Retinal pigment epithelial cell (primary cell): ENCODE measurements around the gene MRPL12.

GRCh38 chr17:81025267-81025791 lies 9.6 kb upstream of the BAIAP2 start:
- RRBS, result no CpG with 5 or more reads among the region's 16 CpGs

- RRBS, result no CpG with 5 or more reads among the region's 33 CpGs
These were observed 864 bp downstream of the BAIAP2 start for GRCh38 chr17:81035773-81036257.

DNA sequence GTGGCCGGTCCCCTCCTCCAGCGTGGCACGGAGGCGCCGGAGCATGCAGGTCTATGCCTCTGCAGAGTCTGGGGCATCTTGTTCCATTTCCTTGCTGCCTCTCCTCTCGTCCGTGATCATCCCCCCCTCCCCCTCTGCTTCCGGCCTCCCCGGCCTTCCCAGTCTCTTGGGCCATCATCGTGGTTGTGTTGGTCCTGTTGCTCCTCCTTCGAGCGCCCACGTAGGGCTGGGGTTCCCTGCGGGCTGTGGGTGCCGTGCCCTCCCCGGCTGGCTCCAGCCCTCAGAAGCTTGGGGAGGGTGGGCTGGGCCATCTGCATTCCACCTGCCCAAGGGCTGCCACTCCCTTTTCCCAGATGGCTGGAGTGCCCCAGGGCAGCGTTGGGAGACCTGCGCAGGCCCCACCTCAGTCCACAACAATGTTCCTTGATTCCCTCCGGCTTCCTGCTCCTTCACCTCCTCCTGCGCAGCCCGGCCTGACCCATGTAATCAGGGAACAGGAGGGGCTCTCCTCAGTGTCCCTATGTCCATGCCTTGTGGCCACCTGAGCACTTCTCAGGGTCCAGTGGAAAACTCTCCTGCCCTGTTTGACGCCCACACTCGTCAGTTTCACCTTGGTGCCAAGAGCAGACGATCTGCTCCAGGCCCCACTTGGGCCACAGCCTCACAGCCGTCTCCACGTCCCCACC lies 37.0 kb downstream of the BAIAP2 start:
- RRBS, result 33% methylated on average over 11 of the region's 26 CpGs

- RRBS, result 8% methylated on average over 9 of the region's 37 CpGs
These were observed 48.1 kb downstream of the BAIAP2 start for GRCh38 chr17:81082715-81083710.

DNA sequence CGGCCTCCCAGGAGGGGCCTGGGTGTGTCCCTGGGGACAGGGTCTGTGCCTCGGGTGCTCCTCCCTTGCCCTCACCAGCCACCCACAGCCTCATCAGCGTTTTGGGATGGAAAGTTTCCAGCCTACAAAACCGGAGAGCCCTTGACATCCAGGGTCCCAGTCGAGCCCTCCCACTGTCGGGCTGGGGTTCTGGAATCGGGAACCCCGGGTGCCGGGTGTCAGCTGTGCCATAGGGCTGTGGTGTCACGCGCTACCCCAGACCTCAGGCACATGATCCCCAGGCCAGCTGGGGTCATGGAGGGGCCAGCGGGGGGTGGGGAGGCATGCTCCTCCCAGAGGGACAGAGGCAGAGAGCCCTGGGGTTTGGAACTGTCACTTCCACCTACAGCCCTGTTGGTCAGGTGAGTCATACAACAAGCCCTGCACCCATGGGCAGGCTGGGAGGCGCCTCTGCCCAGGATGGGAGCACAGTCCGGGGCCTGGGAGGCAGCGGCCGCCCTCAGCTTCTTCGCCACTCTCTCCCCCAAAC lies 62.9 kb downstream of the BAIAP2 start:
- RRBS, result 4% methylated on average over 5 of the region's 17 CpGs

DNA sequence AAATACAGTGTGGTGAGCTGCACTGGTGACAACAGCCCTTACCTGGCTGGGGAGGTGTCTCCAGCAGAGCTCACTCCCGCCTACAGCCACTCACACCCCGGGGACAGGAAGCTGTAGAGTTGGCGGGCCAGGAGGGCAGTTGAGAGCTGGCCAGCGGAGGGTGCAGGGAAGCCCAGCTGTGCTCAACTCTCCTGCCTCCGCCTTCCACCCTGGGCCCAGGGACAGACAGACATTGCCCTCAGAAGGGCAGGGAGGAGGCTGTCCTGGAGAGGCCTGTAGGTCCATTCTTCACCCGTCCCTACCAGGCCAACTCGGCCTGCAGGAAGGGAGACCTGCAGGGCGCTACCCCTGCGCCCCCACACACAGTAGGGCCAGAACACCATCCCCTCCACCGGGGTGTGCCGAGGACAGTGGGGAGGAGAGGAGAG lies 48.5 kb upstream of the PVALEF start:
- RRBS, result no CpG with 5 or more reads among the region's 11 CpGs

DNA sequence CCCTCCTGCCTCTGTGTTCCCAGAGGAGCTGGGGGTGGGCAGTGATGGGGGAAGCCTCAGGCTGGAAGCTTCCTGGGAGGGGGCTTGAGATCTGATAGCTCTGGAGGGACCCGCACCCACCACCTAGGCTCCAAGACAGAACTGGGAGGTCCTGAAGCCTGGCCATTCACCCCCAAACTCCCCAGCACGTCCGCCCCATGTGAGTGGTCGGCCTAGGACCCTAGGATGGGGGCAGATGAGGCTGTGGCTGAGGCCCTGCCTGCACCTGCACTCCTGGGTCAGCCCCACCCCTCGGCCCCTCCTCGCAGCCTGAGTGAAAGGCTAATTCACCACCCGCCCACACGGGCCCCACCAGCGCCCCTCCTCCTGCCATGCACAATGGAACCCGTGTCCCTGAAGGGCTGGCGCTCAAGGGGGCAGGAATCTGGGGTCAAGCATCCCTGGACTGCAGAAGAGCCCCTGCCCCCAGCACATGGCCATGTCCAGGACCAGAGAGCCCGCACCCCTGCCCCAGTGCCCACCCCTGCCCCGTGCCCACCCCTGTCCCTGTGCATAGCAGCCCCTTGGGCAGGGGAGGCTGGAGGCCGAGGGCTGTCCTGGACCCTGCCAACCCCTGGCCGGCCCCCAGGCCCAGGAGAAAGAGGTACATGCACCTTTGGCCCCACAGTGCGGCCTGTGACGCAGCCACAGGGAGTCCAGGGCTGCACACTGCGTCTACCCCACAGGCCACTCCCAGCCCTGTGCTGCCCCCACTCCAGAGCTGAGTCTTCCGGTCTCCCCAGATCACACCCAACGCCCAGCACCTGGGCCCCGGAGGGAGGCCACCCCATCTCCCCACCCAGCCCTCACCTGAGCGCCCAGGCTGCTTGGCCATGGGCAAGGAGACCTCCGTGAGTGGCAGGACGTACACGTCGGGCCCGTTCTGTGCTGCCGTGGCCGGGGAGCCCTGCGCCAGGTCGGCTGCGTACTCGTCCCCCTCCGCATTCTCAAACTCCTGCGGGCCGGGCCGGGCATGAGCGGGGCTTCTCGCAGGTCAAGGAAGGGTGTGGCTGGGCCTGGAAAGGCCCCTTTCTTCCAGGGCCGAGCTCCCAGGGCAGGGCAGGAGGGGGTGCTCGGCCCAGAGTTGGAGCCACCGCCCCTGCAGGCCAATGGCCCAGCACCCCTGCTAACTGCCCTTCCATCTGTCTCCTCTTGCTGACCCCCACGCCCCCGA lies 34.7 kb upstream of the PVALEF start:
- RRBS, result 76% methylated on average over 7 of the region's 44 CpGs

DNA sequence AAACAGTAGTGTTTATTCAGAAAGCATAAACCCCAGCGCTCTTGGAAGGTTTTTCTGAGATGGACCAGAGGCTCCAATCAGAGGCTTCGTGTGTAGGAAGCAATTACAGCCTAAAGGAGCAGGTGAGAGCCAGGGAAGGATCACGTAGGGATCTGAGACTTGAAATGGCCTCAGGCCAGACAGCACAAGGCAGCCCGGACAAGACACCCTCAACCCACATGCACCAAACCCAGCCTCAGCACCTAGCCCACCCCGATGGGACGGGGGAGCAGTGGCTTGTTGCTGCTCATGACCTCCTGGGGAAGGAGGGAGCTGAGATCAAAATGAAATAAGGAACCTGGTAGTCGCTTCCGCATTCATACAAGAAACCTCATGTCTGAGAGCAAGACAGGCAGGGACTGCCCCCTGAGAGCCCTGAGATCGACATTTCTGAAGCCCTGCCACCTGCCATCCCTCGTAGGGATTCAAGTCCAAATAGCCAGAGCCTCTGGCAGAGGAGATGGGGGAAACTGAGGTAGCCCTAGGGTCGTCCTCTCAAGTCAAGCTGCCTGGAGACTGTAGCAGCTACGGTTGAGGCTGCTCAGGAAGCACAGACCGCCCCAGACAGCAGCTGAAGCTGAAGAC lies 5.6 kb upstream of the CEP131 start:
- RRBS, result no CpG with 5 or more reads among the region's 13 CpGs

- RRBS, result no CpG with 5 or more reads among the region's 14 CpGs
These were observed 1.7 kb downstream of the NDUFAF8 start for GRCh38 chr17:81240626-81241311.

- RRBS, result 92% methylated on average over 5 of the region's 17 CpGs
These were observed 24.3 kb downstream of the SLC38A10 start for GRCh38 chr17:81270749-81271246.

DNA sequence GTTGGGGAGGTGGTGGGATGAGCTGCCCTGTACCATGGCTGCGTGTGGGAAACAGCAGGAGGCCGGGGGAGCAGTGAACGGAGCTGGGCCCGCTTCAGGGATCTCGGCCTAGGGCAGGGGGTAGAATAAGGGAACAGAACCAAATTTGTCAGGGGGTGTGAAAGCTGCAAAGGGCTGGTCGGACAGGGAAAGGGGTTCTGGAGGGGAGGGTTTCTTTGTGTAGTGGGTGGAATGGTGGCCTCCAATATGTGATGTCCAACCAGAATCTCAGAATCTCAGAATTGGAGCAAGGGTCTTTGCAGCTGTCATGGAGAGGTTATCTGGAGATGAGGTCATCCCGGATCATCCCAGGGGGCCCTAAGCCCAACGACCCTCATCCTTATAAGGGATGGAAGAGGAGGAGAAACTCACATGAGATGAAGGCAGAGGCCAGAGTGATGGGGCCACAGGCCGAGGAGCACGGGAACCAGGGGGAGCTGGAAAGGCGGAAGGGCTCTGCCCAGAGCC lies 10.2 kb upstream of the SLC38A10 start:
- RRBS, result no CpG with 5 or more reads among the region's 11 CpGs

- RRBS, result no CpG with 5 or more reads among the region's 25 CpGs
These were observed 3.3 kb upstream of the BAHCC1 start for GRCh38 chr17:81391779-81392524.

DNA sequence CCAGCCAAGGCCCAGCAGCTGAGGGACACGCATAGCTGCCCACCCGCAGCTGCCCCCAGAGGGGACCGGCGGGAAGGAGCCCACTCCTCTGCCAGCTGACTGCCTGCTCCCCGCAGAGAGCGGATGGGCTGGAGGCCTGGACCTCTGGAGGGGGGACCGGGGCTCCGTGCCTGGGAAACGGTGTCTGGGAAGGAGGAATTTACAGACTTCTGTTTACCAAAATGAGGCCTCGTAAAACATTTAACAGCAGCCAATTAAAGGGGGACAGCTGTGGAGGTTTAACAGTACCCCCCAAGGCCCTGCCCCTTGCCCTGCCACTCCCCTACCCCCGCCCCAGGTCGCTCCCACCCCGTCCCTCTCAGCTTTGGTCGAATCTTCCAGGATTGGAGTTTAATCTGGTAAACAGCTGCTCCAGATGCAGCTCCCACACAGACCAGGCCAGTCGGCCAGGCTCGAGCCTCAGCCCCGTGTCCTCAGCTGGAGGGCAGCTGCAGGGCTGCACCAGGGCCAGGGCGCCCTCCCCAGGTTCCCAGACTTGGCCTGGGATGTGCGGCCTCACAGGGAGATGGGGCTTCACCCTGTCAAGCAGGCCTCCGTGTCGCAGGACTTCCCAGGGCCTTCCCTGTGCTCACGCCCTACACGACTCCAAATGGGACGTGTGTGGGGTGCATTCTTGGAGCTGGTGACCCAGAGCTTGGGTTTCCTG lies 41.2 kb downstream of the BAHCC1 start:
- RRBS, result 68% methylated on average over 3 of the region's 24 CpGs

GRCh38 chr17:81458126-81458745 lies 54.4 kb downstream of the ACTG1 start:
- RRBS, result no CpG with 5 or more reads among the region's 29 CpGs

- RRBS, result no CpG with 5 or more reads among the region's 101 CpGs
These were observed 31.1 kb downstream of the ACTG1 start for GRCh38 chr17:81481158-81482154.

DNA sequence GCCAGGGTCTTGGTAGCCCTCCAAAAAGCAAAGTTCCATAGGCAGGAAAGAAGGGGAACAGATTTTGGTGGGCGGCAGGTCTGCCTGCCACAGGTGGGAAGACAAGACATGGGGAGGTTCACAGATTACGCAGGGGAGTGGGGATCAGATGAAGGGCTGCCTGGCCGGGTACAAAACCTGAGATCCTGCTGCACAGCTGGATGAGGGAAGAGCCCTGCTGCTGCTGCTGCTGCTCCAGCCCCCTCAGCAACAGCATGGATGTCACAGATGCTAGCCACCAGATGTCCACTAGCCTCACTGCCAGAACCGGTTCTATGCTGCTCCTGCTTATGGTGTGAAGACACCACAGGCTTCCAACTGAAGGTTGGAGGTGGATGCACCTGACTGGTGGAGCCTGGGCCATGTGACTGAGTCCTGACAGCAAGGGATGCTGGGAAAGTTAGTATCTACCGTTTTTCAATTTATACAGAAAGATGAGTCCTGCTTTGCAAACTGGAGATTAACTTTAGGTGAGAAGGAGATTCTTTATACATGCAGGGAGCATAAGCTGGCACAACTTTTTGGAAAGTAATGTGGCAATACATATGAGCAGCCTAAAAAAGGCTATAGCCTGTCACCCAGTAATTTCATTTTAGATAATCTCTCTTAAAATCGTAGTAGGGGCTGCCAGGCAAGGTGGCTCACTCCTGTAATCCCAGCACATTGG lies 17.6 kb downstream of the ACTG1 start:
- RRBS, result no CpG with 5 or more reads among the region's 6 CpGs

DNA sequence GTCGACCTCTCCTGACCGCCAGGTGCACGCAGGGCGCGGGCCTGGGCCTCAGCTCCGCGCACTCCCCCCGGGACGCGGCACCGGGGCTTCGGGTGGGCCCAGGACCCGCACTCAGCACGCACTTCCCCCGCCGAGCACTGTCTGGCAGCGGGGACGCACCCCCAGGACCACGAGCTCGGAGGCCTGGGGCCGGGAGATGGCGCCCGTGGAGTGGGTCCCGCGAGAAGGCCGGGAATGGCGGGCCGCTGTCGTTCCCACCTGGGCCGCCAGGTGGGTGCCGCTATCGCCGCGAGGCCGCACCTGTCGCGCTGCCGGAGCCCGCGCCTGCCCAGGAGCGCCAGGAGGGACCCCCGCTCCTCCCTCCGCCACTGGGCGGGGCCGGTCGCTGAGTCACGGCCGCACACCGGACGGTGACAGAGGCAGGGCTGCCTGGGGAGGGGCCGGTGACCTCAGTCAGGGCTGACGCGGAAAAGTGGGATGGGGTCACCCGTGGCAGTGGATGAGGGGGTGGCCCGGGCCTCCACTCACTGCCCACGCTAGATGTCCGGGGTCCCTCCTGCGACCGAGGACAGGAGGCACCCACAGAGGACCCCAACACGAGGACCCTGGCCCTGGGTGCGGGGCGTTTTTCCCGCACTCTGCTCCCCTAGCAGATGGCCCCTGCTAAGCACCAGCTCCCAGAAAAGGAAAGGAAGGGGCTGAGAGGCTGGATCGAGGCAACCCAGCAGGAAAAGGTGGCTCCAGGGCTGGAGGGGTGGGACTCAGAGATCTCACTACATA lies 6.8 kb upstream of the ACTG1 start:
- RRBS, result 2% methylated on average over 42 of the region's 64 CpGs

GRCh38 chr17:81580848-81581244 lies 28.7 kb upstream of the FAAP100 start:
- RRBS, result no CpG with 5 or more reads among the region's 8 CpGs

DNA sequence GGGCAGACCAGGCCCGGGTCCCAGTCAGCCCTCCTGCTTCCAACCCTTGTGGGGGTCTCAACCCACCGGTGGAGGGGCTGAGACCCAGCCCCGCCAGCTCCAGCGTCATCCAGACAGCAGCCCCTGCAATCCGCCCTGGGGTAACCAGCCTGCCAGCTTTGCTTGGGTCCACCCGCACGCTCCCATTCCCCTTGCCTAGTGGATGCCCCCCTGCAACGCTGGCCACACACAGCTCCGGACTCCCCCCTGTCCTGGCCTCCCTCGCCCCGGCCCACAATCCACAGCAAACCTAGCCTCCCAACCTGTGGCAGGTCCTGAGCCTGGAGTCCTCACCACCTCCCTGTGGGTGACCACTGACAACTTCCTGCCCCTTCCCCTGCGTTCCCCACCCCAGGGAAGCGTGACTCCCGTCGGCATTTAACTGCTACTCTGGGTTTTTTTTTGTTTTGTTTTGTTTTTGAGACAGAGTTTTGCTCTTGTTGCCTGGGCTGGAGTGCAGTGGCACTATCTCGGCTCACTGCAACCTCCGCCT lies 2.9 kb downstream of the PDE6G start:
- RRBS, result 1% methylated on average over 2 of the region's 17 CpGs

DNA sequence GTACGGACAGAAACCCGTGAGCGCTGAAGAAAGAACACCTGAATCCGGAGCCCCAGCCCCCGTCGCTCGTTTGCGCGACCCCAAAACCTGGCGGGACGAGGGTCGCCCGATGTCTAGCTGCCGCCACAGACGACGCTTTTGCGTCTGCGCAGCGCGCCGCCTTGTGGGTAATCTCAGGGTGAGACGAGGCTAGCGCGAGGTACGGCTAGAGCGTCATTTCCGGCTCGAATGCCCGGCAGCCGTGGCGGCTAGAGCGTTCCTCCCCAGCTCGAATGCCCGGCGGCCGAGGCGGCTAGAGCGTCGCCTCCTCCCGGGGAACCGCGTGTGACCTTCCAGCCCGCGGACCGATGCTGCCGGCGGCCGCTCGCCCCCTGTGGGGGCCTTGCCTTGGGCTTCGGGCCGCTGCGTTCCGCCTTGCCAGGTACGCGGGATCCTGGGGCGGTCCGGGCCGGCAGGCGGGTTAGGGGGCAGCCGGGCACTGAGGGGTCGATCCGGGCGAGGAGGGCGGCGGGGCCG lies at the start of gene MRPL12:
MRPL12 (plus strand) TSS at position 213 of the 516 bp plus-strand sequence.
- RRBS, result under 1% methylated on average over 27 of the region's 66 CpGs